BE2C (cell line): ENCODE measurements around the genes TMEM150A and ATOH8.

DNA sequence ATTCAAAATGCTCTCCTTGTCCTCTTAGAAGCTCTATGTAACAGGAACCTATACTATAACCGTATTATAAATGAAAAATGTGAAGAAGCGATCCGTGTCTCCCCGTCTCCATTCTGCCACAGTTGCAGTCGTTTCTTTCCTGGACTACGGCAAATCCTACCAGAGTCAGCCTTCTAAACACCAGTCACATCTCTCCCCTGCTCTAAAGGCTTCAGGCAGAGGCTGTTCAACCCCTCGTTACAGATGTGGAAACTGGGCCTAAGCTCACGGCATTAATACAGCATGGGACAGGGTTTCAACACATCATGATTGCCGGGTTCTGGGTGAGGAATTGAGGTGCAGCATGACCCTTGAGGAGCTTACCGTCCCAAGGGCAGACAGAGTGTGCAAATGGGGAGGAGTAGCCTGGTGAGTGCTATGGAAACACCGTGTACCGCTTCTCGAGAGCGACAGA, 51.3 kb downstream of the TGOLN2 start:
- RRBS, result no CpG with 5 or more reads among the region's 14 CpGs

- RRBS, result no CpG with 5 or more reads among the region's 35 CpGs
Measured at GRCh38 chr2:85327216-85327802, 480 bp downstream of the TGOLN2 start.

GRCh38 chr2:85457988-85458644, 39.6 kb downstream of the SH2D6 start:
- RRBS, result no CpG with 5 or more reads among the region's 10 CpGs

DNA sequence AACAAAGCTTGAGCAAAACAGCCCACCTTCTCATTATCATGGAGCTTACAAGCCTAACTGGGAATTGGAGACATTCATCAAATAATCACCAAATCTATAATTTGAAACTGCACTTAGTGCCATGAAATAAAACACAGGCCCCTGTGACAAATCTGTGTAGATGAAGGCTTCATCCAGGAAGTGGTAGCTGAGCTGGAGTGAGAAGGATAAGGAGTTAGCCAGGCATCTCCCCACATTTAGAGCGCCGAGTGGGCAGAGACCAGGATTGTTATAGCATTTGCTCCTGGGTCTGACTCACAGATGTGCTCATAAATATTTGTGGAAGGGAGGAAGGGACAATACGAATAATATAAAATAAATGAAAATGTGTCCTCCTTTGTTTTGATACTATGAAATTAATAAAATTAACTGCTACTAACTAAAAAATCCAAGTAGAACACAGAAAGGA, 2.5 kb upstream of the MAT2A start:
- RRBS, result no CpG with 5 or more reads among the region's 3 CpGs

DNA sequence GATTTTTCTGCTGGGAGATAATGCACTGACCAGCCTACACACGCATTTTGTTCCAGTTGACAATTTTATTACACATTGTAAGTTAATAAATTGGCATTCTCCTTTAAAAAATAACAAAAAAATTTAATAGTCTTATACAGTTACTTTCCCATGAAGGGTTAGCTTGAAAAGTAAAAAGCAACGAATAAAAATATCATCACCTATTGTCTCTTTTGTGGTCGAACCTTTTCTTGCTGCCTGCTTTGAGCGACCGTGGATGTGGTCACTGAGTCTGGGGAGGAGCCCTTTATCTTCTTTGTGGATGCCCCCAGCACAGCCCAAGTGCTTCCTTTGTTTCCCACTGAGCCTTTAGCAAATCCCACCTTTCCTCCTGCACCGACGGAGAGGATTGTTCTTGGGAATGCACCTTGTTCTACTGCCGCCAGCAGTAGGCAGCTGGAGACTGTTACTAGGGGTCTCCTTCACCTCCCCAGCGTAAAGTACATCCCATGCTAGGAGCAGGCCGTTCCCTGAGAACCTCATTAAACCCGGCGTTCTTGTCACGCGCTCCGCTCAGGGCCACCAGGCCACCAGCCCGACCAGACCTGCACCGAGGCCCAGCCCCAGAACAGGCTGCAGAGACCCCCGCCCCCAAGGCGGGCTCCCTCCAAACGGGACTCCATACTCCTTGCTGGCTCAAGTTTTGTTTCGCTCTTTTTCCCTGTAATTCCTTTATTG, 1.4 kb upstream of the MAT2A start:
- RRBS, result no CpG with 5 or more reads among the region's 21 CpGs

GRCh38 chr2:85540870-85541561, 2.0 kb downstream of the MAT2A start:
- RRBS, result no CpG with 5 or more reads among the region's 2 CpGs

- RRBS, result no CpG with 5 or more reads among the region's 12 CpGs
Measured at GRCh38 chr2:85542547-85543084, 3.6 kb downstream of the MAT2A start.

- RRBS, result no CpG with 5 or more reads among the region's 6 CpGs
Measured at GRCh38 chr2:85596354-85597150, 1.0 kb downstream of the RNF181 start.

GRCh38 chr2:85598773-85599390, 3.3 kb downstream of the RNF181 start:
- RRBS, result 88% methylated on average over 2 of the region's 12 CpGs

DNA sequence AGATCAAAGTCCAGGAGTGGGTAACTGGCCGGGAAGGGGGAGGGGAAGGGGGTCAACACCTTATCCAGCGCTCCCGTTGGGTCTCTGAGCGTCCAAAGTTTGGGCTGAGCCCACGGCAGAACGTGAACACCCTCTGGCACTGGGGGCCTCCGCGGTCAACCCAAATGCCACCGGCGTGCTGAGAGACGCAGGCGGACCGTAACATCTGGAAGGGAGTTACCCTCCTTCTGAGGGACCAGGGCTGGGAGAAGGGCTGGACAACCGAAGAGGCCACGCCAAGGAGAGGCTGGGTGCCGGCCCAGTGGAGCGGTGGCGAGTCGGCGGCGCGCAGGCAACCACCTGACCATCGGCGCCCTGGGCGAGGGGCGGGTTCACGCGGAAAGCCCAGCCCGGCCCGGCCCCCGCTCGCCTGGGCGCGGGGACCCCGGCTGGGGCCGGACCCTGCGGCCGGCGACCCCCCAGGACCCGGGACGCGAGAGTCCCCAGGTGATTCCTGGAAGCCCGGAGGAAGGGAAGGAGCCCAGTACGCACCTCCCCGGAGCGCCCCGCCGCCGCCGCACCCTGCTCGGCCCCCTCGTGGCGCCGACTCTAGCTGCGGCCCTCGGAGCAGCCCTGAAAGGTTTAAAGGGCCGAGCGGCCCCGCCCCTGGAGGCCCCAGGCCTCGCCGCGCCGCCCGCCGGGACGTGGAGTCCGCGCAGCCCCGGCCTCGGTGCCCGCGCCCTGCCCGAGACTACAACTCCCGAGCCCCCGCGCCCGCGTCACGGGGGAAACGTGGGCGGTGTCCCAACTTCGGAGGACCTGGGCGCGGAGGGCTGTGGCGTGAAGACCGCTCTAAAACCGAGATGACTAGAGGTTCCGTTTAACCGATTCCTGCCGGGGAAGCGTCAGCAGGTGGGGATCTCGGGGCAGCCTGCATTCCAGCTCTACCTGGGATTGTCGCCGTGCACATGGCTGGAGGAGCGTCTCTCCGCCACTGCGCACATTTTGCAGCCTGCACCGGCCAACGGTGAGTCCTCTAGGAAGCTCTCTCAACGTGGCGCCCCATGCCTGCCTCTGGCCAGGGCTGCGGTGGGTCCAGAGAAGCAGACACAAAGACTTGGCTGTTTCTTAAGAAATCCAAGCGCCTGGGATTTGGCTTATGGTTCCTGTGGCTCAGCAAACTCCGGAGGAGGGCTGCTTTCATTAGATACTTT, at the start of gene TMEM150A:
TSS of gene TMEM150A (minus strand) at position 623 of the 1,193 bp plus-strand sequence.
- RRBS, result 3% methylated on average over 14 of the region's 104 CpGs

DNA sequence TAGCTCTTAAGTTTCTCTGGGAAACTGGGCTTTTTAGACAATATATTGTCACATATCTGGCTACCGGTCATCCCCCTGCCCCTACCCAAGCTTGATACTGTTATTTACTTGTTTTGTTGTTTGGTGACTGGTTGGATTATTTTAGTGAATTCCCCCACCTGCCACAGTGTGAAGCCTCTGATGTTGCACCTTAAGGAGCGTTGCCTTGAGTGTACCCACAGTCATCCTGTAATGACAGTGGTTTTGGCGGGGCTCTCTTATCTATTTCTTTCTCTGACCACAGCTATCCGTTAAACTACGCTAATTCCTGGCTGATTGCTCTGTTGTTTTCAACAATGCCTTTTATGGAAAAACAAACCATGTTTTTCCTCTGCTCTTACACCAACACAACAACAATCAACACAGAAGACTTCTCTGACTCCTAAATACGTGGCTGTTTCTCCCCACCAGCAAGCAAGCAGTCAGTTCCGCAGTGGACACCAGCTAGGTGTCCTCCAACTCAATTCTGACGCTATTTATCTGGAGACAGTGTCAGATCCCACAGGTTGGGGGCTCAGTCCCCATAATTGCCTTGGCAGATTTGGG, 10.9 kb downstream of the GNLY start:
- RRBS, result no CpG with 5 or more reads among the region's 8 CpGs

- RRBS, result no CpG with 5 or more reads among the region's 4 CpGs
Measured at GRCh38 chr2:85737368-85737878, 16.4 kb upstream of the ATOH8 start.

- RRBS, result 25% methylated on average over 53 of the region's 84 CpGs
Measured at GRCh38 chr2:85753290-85754199, at the start of gene ATOH8. ATOH8 (plus strand) TSS chr2:85753991.

DNA sequence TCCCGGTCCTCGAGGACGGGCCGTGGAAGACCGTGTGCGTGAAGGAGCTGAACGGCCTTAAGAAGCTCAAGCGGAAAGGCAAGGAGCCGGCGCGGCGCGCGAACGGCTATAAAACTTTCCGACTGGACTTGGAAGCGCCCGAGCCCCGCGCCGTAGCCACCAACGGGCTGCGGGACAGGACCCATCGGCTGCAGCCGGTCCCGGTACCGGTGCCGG, 317 bp downstream of the ATOH8 start:
- RRBS, result under 1% methylated on average over 12 of the region's 28 CpGs

GRCh38 chr2:85773085-85773700, 19.4 kb downstream of the ATOH8 start:
- RRBS, result 8% methylated on average over 3 of the region's 12 CpGs

DNA sequence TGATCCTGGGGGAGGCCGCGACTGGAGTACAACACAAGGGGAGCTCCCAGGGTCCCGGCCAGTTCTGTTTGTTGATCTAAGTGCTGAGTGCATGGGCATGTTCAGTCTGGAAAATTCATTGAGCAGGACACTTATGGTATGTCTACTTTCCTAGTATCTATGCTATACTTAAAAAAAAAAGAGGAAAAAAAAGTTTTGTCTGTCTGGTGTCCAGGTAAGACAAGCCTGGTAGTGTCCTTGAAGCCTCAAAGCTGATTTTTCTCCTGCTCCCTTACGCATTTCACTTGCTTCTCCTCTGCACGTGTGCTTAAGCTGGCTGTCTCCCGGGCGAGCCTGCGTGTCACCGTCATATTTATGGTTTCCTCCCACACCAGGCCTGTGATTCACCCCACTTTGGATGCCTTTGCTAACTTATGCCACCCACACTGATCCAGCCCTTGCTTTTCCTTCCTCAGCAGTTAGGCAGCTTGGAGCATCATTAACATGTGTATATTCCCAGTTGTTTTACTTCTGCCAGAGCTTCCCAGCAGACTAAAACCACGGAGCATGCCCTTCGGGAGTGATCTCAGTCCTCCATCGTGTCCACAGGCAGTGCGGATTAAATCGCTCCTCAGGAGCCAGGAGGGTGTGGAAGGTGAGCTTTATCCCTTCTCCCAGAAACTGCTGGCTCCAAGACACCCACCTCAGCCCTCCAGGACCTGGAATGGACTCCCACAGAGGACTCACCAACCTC, 2.3 kb downstream of the ST3GAL5 start:
- RRBS, result no CpG with 5 or more reads among the region's 14 CpGs

- RRBS, result no CpG with 5 or more reads among the region's 5 CpGs
Measured at GRCh38 chr2:85996333-85996968, 107.7 kb upstream of the ST3GAL5 start.

GRCh38 chr2:86028451-86029254, 77.0 kb downstream of the POLR1A start:
- RRBS, result no CpG with 5 or more reads among the region's 28 CpGs

DNA sequence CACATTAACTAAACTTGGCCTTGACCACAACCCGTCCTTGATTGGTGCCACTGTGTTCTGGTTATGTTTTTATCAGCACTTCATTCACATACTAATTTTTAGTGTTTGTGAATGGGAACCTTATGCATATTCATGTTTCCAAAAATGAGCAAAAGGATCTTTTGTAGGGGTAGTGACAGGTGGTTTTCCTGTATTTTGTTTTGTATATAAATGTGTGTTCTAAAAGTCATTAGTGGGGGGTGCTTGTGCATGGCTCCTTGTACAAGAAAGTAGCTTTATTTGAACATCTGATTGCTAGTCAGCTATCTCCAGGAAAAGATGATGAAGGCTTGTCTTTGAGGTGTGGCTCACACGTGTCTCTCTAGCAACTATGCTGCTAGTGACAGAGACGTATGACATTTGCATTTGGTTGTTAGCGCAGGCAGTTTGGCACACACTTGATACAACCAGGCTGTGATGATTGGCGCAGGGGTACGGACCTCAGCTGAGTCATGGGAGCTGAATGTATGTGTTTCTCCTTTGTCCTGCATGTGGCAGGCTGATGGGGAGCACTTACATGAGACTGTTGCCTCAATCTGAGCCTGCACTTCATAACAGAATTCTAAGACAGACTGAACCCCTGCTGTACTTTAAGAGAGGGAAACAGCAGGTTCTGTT, 29.5 kb downstream of the PTCD3 start:
- RRBS, result no CpG with 5 or more reads among the region's 6 CpGs

DNA sequence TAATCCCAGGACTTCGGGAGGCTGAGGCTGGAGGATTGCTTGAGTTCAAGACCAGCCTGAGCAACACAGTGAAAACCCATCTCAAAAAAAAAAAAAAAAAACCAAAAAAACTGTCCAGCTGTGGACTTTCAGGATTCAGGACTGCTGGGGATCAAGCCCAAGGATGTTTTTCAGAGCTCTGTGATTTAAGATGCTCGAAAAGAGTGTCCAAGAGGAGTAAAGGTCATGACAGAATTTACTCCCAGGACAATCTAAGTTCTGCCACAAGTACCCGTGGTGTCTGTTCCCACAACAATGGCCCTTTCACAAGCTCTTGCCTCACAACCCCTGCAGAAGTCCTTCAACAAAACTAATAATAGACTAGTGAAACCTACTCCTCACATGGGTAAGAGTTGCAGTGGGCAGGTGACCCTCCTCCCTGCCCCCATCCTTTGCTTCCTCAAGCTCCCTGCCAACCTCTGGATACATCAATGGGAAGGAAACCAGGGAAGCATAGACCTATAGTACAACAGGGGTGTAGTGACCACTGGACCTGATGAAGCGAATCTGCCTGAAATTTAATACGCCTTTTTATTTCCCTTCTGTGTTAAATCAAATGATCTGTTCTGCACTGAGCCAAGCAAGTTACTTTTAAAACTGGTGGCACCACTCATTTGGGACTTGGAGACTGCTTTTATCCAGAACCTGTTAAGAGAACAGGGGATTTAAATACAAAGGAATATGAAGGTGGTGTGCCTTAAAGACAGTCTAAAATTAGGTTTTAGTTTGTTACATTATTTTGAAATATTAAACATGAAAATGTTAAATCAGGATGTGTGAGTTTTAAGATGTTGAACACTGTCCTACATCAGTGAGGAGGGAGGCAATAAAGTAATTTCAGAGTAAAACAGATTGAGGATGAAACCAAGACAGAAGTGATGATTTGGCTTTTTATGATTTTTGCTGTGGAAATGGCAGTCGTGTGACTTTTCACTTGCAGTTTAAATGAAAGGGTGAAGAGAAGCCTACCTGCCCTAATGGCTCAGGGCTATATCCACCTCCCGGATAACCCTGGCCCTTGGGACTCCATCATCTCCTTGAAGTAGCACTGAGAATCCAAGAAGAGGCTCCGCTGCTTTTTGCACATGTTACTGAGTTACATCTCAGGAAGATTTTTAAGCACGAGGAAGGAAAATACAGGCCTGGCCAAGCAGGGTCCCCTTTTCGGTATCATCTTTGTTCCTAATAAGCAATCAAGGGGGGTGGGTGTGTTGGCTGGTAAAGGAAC, 35.2 kb downstream of the PTCD3 start:
- RRBS, result no CpG with 5 or more reads among the region's 10 CpGs